RPMI7951 (cell line): ENCODE data around the gene PXN.

- RAMPAGE, long total RNA, result no peak
Measured at GRCh38 chr12:120212151-120212399, 11.2 kb upstream of the RPLP0 start.

DNA sequence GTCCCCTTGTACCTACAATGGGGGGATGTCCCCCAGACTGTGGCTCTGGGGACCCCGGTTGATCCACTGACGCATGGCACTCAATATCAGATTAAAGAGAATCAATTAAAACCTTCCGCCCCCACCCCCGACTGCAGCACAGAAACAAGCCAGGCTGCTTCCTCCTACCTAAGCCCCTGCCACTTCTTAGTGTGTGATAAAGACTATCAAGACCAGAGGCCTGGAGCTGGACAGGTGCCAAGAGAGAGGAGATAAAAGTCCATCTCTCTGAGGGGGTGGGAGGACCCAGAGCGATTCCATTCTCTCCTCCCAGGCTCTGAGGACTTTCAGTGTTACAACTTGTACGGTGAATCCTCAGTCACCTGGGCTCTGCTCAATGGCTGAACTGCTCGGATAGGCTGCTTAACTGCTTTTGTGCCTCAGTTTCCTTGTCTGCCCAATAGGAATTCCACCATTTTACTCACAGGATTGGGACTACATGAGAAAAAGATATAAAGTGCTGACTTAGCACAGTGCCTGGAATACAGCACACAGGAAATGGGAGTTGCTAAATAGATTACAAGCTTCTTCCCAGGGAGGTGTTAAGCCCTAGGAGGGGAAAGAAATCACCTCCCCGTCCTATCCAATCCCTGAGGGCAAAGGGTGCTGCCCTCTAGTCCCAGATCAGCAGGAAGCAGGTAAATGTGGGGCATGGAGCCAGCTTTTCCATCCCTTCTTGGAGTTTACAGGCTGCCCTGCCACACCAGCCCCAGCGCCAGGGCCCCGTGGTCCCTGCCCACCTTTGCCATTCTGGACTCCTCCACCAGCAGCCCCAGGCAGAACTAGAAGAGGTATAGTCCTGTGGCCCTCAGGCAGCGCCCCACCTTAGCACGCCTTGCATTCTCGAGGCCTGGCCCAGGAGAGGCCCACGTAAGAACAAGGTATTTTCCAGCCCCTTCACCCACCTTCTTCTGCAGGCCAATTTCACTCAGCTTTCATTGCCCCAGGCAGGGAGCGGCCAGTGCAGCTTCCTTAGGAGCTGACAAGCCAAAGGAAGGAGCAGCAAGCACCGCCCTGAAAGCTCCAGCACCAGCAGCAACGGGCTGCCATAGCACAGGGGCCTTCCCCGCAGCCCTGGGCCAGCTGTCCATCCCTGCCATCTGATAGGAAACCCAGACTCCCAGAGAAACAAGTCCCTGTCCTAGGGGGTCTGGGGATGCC is 28.6 kb upstream of the RPLP0 start:
- RAMPAGE, long total RNA, result no peak

DNA sequence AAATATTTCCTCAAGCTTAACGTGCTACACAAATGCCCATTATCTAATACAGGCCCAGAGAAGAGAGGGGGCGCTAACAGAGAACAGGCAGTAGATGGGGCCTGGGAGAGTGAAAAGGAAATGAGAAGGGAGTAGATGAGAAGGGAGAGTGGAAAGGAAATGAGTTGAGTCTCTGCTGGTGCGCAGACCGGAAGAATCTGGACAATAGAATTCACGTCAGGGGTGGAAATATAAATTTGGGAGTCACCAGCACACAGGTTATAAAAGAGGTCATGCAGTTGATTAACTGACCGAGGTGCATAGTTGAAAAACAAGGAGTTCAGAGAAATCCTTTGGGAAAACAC is 10.7 kb downstream of the PXN start:
- RAMPAGE, long total RNA, result no peak

DNA sequence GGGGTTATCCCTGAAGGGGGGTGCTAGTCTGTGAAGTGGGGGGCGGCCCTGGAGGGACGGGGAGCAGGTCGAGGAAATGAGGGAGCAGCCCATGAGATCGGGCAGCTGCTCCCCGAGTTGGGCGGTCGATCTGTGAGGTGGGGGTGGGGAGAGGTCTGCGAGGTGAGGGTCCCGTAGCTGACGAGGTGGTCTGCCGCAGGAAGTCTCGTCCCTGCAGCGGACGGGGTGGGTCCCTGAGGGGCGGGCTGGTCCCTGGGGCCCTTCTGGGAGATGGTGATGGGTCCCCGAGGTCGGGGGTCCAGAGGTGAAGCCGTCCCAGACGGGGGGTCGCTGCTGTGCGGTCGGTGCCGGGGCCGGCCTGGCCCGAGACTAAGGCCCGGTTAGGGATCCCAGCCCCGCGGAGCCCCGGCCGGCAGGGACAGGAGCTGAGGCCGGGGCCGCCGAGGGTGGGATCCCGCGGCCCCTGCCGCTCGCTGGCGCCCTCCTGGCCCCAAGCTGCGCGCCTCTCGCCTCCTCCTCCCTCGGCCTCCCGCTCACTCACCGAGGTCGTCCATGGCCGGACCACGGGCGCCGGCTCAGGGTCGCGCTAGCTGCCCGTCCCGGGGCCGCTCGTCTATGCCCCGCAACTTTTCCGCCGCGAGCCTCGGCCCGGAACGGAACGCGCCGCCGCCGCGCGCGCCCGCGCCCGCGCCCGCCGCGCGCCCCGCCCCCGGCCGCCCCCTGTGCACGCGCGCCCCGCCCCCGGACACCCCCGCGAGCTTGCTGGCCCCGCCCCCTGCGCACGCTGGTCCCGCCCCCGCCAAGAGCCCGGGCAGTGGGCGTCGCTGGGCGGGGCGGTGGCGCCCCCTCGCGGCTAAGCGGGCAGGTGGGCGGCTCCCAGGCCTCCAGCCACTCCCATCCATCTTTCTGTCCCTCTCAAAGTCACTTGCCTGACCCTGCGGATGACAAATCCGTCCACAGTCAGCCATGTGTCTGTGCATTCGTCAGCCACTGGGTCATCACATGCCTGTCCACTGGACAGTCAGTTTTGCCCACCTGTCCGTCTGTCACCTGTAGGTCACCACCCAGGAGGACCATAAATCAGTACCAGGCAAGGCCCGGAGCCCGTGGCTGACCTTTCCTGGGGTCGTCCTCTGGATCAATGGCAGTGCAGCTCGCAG is at the start of gene PXN:
TSS of gene PXN (minus strand) at position 655 of the 1,160 bp plus-strand sequence.
- RAMPAGE, long total RNA, result no peak

- RAMPAGE, long total RNA, result no peak
Measured at GRCh38 chr12:120316811-120317105, 10.8 kb downstream of the PLA2G1B start.

DNA sequence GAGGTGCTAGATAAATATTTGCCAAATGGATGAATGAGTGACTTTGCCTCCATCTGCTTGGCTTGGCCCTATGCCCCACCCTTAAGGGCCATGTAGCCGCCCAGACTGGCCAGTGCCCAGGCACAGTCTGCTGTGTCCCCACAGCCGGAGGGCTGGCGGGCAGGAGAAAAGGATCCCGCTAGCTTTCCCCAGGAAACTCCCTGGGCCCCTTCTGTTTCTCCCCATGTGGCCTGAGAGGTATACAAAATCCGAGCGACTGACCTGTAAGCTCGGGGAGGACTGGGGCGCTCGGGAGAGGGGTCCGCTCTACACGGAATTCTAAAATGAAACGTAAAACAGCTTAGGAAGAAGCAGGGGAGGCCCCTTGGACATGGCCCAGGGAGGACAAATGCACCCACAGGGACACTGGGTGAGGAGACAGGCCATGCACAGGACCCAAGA is 17.9 kb downstream of the MSI1 start:
- RAMPAGE, long total RNA, result no peak

DNA sequence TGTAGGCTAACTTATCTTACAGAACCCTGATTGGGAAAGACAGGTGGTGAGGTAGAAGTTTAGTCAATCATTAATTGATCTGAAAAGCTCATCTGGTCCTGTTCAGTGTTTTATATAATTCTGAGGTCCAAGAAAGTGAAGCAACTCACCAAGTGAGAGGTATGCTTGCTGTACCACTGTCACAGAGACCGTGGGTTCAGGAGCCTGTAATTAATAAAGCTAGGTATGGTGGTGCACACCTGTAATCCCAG is 7.2 kb downstream of the GATC start:
- RAMPAGE, long total RNA, result no peak

DNA sequence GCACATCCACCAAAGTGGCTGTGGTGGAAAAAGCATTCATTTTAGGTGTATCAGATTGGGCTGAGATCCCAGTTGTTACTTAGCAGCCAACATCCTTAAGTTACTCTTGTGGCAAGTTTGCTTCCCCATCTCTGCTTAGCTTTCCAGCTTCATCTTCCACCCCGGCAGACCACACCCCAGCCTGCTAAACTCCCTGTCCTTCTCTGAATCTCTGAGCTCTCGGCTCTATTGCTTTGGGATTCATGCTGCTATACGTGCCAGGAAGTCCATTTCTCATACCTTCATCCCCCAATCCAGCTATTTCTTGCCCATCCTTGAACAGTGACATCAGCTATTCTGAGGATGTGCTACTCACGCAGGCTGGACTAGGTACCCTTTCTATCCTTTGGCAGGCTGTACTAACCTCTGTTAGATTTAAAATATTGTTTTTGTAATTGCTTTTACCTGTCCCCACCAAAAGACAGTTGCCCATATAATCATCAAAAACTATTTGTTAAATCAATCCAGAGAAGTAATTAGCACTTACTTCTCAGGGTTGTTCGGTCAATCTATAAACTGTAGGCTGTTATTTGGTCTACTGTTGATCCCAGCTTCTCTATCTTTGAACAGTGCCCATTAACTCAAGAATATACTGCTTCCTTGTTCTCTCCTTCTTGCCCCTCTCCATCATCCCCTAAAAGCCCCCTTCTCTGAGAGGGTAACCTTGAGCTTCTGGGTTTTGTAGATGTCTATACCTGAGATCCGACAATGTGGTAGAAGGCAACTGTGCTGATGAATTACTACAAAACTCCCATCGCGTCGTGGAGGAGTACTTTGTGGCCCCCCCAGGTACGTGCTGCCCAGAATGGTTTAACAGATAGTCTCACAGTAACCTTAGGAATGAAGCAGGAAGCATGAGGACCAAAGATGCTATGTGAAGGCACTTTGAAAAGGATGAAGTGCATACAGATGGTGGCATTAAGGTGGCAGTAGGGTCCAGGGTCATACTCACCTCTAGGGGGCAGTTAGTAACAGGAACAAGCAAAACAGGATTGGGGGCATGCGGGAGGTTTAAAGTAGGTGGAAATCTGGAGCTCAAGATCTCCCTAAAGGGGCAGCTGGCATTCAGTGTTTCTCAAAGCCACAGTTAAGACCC is 10.5 kb downstream of the GATC start:
- RAMPAGE, long total RNA, result no peak

GRCh38 chr12:120463513-120464559 is 5.7 kb downstream of the SRSF9 start:
- RAMPAGE, long total RNA, result no peak

GRCh38 chr12:120562758-120563210 is 18.4 kb downstream of the POP5 start:
- RAMPAGE, long total RNA, result no peak

- RAMPAGE, long total RNA, result no peak
Measured at GRCh38 chr12:120583474-120583810, 2.2 kb upstream of the POP5 start.

GRCh38 chr12:120648853-120649745 is 8.7 kb downstream of the CABP1 start:
- RAMPAGE, long total RNA, result no peak

DNA sequence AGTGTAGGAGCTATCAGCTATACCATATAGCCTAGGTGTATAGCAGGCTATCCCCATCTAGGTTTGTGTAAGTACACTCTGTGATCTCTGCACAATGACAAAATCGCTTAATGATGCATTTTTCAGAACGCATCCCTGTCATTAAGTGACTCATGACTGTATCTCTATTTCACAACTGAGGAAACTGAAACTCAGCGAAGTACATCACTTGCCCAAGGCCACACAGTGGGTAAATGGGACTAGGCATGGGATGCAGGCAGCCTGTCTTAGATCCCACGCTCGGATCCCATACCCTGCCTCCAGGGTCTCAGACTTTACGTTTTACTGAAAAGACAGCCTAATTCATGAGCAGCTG is 2.5 kb upstream of the MLEC start:
- RAMPAGE, long total RNA, result no peak

DNA sequence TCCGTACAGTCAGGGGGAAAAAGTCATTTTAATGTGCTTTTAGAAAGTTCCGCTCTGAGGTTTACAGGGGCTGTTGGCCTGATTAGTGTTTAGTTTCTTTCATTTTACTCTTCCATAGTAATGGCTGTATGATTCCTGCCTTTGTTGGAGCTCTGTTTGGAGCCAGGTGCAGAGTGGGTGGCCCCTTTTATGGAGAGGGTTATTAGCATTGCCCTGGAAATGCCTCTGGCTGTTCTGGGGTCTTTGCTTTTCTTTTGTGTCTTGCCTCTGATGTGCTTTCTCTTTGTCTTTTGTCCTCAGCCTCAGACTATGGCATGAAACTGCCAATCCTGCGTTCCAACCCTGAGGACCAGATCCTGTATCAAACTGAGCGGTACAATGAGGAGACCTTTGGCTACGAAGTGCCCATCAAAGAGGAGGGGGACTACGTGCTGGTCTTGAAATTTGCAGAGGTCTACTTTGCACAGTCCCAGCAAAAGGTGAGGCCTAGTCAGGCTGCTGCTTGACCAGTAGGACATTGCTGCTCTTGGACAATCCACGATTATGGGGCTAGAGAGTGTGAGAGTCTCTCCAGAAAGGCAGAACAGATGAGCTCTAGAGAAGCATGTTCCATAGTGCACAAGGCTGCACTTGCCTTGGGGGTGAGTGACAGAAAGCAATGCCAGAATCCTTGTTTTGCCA is 7.0 kb downstream of the MLEC start:
- RAMPAGE, long total RNA, result no peak

- RAMPAGE, long total RNA, result no peak
Measured at GRCh38 chr12:120738574-120739060, 13.0 kb downstream of the ACADS start.

DNA sequence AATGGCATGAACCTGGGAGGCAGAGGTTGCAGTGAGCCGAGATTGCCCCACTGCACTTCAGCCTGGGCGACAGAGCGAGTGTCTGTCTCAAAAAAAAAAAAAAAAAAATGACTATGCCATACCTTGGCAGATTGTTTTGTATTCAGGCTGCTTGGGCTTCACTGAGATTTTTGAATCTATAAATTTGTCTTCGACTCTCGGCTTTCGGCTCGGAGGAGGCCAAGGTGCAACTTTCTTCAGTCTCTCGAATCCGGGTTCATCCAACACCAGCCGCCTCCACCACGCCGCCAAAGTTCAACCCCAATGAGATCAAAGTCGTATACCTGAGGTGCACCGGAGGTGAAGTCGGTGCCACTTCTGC is 12.3 kb upstream of the SPPL3 start:
- RAMPAGE, long total RNA, result no peak

DNA sequence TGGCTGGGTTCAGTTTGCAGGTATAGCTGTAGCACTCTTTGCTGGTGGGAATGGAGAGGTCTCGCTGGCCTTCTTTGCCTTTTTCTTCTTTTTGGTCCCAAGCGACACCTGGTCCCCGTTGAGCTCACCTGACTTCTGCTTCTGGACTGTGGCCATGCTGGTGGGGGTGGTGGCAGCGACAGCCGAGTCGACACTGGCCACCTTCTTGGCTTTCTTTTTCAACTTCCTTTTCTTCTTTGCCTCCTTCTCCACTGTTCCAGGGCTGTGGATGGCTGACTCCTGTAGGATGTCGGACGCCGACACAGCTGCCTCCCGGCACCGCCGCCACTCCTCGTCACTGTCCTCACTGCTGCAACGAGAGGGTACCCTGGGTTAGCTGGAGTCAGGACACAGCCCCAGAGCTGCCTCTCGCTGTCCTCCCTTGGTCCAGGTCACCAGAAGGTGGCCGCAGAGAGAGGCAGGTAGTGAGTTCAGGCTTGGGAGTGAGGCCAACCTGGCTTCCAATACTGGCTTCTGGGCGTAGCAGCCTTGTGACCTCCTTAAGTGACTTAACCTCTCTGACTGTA is 12.1 kb downstream of the C12orf43 start:
- RAMPAGE, long total RNA, result no peak

DNA sequence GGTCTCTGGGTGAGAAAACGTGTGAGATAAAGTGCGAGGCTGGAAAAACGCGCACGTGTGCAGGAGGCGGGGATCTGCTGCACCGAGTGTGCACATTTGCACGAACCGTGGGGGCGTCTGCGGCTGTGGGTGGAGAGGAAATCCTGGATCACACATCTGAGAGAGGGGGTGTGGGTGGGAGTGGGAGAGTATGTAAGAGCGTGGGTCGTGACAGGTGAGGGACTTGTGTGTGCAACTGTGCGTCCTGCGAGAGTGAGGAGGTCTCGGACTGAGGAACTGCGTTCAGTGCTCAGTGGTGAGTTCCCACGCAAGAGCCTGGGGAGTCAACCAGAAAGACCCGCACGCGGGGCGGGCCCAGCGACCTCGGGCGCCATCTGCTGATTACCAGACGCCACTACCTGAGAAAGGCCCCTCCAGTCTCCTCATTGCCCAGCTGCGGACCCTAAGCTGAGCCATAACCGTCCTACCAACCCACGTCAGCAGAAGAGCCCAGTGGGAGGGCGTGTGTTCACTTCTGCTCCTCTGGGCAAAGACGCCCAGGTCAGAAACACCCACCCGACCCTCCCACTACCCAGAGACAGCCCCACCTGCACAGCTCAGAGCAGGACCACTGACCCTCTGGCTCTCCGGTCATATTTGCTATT is 36.8 kb upstream of the P2RX7 start:
- RAMPAGE, long total RNA, result no peak

GRCh38 chr12:121217076-121217614 is 7.2 kb downstream of the P2RX4 start:
- RAMPAGE, long total RNA, result no peak

- RAMPAGE, long total RNA, result no peak
Measured at GRCh38 chr12:121218557-121219034, 8.7 kb downstream of the P2RX4 start.